Cerebellum (tissue), 5 donors: ENCODE measurements around the genes PROSER1 and LHFPL6.

- PRO-cap, 3 experiments, result peak in 3 of 3 experiments; most common minus-strand start chr13:38349544 (in 2)
- RAMPAGE, long total RNA, result no peak
Measured at GRCh38 chr13:38349276-38349677, 374 bp upstream of the UFM1 start.

DNA sequence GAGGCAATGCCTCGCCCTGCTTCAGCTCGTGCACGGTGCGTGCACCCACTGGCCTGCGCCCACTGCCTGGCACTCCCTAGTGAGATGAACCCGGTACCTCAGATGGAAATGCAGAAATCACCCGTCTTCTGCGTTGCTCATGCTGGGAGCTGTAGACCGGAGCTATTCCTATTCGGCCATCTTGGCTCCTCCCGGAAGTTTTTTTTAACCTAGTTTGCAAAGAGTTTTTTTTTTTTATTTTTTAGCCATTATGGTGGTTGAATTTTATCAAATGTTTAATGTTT lies 16.0 kb upstream of the STOML3 start:
- PRO-cap, 3 experiments, result no peak in any of the 3 experiments
- RAMPAGE, long total RNA, result no peak

GRCh38 chr13:39022251-39022708 lies 15.6 kb downstream of the PROSER1 start:
- PRO-cap, 3 experiments, result no peak in any of the 3 experiments
- RAMPAGE, long total RNA, result no peak

- PRO-cap, 3 experiments, result peak in 3 of 3 experiments; most common plus-strand start chr13:39037649 (in 1); most common minus-strand start chr13:39038096 (in 2)
- RAMPAGE, long total RNA, result no peak
Measured at GRCh38 chr13:39036959-39038156, at the start of gene PROSER1. TSS of gene PROSER1 (minus strand) at chr13:39038089.

DNA sequence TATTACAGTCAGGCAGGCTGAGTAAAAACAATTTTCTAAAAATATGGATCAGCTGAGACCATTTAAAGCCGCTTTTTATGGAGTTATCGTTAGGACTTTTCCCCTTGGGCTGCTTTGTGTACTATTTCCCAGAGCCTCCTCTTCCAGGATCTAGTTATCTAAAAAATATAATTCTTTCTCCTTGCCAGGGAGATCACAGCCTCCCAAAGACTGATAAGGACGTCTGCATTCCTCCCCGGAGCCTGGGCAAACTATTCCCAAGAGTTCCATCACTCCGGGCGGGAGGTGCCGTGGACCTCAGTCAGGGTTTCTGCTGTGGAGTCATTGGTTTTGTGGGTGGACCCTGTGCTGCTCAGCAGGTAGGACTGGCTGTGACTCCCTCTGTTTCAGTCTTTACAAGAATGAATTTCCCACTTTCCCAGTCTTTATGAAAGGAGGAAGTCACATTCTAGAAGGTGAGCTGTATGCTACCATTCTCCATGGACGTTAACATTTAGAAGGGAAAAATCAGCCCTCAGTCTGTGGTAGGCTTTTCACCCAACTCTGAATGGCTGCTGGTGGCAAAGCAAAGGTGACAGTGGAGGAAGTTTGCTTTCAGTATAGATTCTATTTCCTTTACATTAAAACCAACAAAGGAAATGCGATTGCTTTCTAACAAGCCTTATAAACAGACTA lies 207.5 kb downstream of the LHFPL6 start:
- PRO-cap, 3 experiments, result no peak in any of the 3 experiments
- RAMPAGE, long total RNA, result no peak

- PRO-cap, 3 experiments, result peak in 1 of 3 experiments; most common minus-strand start chr13:39536404 (in 1)
- RAMPAGE, long total RNA, result no peak
Measured at GRCh38 chr13:39536171-39537047, 66.6 kb downstream of the LHFPL6 start.

DNA sequence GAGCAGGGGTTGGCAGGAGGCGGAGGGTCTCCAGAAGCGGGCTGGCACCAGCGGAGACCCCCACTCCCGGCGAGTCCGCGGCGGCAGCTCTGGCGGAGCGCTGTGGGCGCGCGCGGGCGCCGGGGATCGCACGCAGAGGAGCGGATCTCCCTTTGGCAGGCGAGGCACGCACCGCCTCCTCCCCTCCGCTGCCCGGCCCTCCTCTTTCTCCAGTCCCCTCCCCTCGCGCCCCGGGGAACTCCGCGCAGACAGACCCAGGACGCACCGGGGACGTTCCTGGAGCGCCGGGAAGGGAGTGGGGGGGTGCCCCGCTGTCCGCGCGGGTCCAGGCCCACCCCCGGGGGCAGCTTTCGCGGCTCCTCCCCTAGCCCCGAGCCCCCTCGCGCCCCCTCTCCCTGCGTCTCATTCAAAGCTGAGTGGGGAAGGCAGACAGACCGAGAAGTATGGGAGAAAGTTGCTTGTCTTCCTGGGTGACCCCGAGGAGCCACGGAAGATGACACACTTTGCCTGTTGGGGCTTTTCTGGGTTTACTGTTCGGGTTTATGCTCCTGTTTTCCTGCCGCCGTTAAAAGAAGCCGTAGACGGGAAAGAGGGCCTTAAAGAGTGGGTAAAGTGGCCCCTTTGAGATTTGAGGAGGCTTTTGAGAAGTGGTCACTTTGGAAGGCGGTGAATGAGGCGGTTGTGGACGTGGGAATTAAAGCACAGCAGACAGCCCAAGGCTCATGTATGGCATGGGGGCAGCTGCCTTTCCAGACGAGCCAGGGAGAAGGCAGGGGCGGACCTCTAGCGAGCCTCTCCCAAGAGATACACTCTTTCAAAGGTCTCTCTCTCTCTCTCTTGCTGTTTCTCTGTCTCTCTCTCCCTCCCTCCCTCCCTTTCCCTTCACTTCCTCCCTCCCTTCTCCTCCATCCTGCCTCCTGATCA lies at the start of gene LHFPL6:
Gene LHFPL6 (minus strand): TSS at position 154 of the 924 bp plus-strand sequence.
- PRO-cap, 3 experiments, result peak in 3 of 3 experiments; most common plus-strand start position 237 of the sequence (in 1); most common minus-strand start position 91 of the sequence (in 2)
- RAMPAGE, long total RNA, result no peak

DNA sequence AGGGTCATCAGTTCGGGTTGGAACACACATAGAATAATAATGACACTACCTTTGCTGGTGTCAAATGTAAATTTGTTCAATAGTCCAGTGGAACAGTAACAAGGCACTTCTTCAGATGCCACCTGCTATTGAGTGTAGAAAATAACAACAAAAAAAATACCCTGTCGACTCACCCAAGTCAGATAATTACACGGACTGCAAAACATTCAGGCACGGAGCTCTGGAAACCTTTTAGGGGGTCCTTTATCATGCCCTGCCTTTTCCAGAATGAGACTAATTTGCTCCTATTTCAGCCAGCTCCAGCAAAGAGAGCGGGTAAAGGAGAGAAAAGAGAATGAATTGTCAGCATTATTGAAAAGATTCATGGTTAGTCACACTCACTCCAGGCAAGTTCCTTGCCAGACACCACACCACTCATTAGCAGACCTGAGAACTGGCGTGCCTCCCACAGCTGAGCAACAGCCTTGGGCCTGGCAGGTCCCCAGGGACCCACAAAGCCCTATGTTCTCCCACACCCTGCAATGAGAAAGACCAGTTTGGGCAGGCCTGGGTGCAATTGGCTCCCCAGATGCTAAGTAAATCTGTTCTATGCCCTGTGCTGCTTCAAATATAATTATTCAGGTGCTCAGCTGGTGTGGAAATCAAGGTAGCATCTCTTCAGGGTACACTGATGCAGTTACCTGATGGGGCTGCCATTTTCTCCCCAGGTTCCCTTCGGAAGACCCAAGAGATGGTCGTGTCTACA lies 404.7 kb downstream of the COG6 start:
- PRO-cap, 3 experiments, result no peak in any of the 3 experiments
- RAMPAGE, long total RNA, result no peak

DNA sequence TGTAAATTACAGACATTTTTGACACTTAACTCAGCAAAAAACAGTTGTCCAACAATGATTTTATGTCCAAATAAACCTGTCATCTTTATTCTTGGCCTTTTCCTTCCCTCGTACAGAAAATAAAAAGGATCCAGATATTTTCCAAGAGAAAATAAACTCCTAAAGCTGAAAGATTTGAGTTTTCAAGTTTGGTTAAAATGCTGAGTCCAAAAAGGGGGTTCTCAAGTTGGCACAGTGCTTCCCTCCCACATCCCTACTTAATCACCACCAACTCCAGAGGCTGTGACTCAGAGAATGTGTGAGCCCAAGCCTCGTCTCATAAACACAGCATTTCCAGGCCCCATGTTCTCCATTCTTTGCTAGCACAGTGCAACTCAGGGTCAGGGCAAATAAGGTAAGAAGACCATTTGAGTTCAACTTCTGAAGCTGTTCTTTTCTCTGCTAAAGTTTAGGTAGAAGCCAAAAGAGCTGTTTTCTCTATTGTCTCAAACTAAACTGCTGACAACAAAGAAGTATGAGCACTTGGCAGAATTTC lies 494.0 kb downstream of the COG6 start:
- PRO-cap, 3 experiments, result no peak in any of the 3 experiments
- RAMPAGE, long total RNA, result no peak

DNA sequence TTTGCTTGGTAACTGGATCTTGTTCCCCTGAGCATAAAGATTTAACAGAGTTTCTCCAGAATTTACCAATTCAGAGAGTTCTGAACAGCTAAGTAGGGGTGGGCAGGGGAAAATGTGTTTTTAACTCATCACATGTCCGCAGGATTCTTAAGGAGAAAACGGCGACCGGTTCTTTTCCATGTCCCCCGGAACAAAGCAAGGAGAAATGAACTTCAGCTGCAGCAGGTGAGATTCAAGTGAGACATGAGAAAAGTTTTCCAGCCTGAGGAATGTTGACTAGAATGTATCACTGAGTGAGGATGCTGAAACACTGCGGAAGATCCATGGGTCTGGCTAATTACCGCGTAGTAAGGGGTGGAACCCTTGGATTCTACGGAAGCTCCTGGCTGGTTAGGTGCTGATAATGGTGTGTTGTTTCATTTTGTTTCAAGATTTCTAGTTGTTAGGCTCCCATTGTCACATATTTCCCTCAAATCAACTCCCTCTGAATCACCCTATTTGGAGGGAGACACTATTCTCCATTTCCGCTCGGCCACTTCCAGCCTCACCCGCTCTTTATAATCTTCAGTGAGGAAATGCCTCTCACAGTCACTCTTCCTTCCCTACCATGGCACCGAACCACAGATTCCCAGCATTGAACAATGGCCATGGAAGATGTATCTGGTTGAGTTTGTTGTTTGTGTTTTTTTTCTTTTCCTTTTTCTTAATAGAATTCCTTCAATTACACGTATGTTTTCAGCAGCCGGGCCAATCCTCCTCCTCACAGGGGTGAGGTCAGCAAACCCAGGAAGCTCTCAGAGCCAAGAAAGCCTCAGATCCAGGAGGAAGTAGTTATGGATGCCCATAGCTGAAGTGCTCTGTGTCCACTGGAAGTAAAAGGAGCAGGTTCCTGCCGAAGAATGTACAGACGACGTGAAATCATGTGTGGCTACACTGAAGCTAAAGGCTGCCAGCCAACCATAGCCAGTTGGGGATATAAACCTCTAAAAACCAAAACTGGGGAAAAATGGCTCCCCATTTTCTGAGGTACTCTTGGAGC lies 472.3 kb downstream of the FOXO1 start:
- PRO-cap, 3 experiments, result no peak in any of the 3 experiments
- RAMPAGE, long total RNA, result no peak

- PRO-cap, 3 experiments, result no peak in any of the 3 experiments
- RAMPAGE, long total RNA, result no peak
Measured at GRCh38 chr13:40259798-40260245, 406.6 kb downstream of the FOXO1 start.

GRCh38 chr13:40344012-40344850 lies 322.2 kb downstream of the FOXO1 start:
- PRO-cap, 3 experiments, result no peak in any of the 3 experiments
- RAMPAGE, long total RNA, result no peak

GRCh38 chr13:40494439-40494780 lies 172.0 kb downstream of the FOXO1 start:
- PRO-cap, 3 experiments, result no peak in any of the 3 experiments
- RAMPAGE, long total RNA, result no peak

GRCh38 chr13:40558629-40559222 lies 107.7 kb downstream of the FOXO1 start:
- PRO-cap, 3 experiments, result no peak in any of the 3 experiments
- RAMPAGE, long total RNA, result no peak

DNA sequence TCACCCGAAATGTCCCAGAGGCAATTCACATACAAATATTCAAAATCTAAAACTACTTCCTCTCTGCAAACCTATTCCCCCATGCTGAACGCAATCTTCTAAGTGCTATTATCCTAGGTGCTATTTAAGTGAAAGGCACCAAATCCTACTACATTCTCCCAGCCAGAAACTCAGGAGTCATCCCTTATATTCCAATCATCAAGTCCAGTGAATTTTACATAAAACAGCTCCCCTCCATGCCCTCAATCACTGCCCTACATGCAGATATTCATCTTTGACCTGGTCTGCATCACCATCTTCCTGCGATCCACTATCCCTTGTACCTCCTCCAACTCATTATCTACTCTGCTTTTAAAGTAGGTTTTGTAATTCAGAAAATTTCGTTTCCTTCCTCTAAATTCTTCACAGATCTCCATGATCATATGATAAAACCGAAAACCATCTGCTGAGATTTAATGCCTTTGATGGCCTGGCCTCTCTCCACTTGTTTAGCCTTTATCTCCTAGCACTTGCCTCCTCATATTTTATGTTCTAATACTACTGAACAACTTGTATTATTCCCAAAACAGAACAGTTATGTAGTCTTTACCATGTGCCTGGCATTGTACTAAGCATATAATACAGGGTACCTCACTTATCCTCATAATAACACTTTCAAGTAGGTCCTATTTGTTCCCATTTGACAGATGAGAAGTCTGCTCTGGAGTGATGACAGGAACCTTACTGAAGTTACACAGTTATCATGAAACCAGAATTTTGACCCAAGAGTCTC lies 102.5 kb downstream of the ELF1 start:
- PRO-cap, 3 experiments, result no peak in any of the 3 experiments
- RAMPAGE, long total RNA, result no peak

DNA sequence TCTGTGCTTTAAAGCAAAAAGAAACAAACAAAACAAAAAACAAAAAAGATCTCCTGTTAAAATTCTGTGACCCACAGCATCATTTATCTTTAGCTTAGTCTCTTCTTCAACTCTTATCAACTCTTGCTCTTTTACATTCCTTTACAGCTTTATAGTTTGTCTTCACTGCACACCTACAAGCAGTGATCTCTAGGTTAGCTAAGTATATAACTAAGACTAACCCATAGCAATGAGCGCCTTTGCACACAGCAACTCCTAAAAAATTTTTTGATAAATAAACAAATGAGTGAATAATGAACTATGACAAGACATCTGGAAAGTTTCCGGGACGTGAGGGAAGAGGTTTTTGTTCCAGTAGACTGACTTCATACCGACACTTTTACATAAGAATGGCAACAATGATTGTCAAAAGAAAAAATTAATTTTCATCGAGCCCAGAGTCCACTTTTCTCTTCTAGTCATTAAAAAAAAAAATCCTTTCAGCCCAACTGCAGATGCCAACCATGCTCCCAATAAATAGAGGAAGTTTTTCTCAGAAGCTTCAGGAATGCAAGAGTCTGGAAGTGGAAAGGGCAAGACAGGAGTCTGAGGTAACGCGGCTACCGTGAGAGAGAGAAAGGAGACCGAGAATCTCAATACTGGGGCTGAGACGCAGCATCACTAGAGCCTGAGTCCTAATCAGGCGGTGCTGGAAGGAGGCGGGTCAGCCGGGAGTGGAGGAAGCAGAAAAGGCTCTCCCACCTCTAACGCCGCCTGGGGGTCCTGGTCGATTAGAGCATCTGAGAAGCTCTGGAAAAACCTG lies 98.2 kb downstream of the ELF1 start:
- PRO-cap, 3 experiments, result peak in 2 of 3 experiments; most common plus-strand start position 677 of the sequence (in 1); most common minus-strand start position 637 of the sequence (in 1)
- RAMPAGE, long total RNA, result no peak

DNA sequence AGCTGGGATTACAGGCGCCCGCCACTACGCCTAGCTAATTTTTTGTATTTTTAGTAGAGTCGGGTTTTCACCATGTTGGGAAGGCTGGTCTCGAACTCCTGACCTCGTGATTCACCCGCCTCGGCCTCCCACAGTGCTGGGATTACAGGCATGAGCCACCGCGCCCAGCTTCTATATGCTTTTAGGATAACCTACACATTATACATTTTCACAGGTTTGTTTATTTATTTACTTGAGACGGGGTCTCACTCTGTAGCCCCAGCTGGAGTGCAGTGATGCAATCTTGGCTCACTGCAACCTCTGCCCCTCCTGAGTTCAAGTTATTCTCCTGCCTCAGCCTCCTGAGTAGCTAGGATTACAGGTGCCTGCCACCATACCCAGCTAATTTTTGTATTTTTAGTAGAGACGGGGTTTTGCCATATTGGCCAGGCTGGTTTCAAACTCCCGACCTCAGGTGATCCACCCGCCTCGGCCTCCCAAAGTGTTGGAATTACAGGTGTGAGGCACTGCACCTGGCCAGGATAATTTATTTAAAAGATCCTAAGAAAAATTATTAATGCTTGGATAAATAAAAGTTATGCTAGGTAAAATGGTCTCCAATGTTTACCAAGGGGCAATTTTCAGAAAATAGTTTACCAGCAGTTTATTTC lies 81.4 kb downstream of the ELF1 start:
- PRO-cap, 3 experiments, result no peak in any of the 3 experiments
- RAMPAGE, long total RNA, result no peak

- PRO-cap, 3 experiments, result no peak in any of the 3 experiments
- RAMPAGE, long total RNA, result no peak
Measured at GRCh38 chr13:40951255-40951958, 67.7 kb downstream of the ELF1 start.

DNA sequence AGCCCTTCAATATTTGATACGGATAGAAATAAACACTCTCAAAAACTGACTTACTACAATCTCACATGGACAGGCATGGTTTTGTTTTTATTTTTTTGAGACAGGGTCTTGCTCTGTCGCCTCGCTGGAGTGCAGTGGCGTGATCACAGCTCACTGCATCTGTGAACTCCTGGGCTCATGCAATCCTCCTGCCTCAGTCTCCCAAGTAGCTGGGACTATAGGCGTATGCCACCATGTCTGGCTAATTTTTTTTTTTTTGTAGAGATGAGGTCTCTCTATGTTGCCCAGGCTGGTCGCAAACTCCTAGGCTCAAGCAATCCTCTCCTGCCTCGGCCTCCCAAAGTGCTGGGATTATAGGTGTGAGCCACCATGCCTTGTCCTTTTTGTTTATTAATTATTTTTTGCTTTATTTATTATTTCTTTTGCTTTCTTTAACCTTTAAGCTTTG lies 51.6 kb downstream of the ELF1 start:
- PRO-cap, 3 experiments, result no peak in any of the 3 experiments
- RAMPAGE, long total RNA, result no peak

DNA sequence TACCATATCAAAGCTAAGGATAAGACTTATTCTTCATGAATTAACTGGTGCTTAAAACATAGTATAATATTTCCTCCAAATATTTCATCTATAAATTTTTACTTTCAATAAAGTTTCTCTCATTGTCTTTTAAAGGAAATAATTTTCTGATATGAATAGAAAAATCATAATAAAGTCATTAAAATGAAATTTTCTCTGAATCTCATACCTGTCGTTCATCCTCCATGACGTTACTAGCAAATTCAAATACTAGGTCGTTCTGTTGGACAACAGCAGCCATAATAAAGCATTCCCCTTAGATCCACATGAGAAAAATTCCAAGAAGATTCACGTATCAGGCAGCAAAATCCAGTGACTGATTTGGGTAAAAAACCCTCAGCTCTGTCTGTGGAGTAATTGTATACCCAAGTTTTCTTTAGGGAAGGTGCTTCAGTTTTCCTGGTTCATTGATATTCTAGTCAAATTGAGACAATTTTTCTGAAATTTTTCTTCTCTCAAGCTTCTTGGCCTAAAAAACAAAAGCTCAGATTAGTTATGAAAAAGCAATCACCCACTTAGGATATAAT lies 37.3 kb downstream of the ELF1 start:
- PRO-cap, 3 experiments, result no peak in any of the 3 experiments
- RAMPAGE, long total RNA, result no peak